Subcutaneous adipose tissue (tissue), 3 donors: ENCODE measurements around a stretch of chr10.

- PRO-cap: no peak
- RAMPAGE, long total RNA, 3 experiments: no peak in any of the 3 experiments
Measured at GRCh38 chr10:11610276-11610526, 1.2 kb downstream of the USP6NL start.

DNA sequence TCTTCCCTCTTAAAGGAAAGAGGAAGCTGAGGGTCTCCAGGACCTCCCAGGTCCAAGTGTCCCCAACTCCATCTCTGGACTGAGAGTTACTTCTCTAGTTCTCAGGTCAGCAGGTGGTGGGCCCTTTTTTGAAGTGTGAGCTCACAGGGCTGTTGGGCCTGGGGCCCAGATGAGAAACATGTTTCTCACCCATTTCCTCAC is 38.0 kb upstream of the USP6NL start:
- PRO-cap: no peak
- RAMPAGE, long total RNA, 3 experiments: no peak in any of the 3 experiments

DNA sequence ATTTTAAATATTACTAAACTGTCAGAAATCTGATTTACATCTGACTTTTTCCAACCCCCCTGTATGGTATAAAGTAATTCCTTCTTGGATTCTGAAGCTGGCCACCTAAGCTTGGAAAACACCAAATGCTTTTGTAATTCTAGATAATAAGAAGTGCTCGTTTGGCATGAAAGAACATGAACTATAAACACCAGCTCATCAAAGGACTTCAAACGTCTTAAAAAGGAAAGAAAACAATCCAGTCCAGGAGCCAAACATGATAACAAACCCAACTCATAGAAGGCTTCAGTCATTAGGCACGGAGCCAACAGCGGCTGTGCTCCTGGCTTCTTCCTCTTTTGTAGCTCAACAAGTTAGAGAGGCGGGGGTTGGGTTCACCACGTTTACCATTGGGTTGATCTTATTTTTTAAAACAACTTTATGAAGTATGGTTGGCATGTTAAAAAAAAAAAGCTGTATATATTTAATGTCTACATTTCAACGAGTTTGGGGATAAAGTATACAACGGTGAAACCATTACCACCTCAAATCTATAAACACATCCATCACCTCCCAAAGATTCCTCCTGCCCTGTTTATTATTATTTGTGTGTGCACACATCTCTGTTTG is 56.3 kb upstream of the ECHDC3 start:
- PRO-cap: no peak
- RAMPAGE, long total RNA, 3 experiments: no peak in any of the 3 experiments

- PRO-cap: no peak
- RAMPAGE, long total RNA, 3 experiments: no peak in any of the 3 experiments
Measured at GRCh38 chr10:11719982-11720396, 22.2 kb upstream of the ECHDC3 start.

- PRO-cap: no peak
- RAMPAGE, long total RNA, 3 experiments: no peak in any of the 3 experiments
Measured at GRCh38 chr10:11824217-11825464, 1.5 kb downstream of the PROSER2 start.

DNA sequence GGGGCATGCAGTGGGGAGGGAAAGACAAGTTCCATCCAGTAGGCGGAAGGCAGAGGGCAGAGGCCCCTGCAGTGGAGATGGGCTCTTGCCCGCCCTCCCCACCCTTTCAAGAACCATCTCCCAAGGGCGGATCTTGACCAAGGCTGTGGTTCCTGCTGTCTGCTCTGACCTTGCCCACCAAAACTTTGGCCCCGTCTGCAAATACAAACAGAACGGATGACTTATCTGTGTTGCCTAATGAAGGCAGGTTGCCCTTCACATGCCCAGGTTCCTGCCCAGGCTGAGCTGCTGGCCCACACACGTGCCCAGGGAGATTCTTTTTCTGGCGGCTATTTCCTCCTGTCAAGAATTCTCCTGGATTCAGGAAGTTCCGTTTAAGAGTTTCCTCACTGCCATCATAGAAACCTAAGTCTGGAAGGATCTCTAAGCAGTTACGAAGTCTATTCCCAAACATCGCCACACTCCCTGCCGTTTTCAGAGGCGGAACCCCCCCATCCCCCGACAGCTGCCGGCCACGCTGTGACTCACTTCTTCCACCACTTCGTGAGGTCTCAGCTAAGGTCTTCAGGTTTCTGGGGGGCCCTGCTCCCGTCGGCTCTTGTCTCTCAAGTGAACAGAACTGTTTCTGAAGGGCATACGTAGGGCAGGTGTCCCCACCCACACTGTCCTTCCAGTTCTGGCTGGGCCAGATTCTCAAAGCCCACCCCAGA is 78.4 kb downstream of the PROSER2 start:
- PRO-cap: no peak
- RAMPAGE, long total RNA, 3 experiments: no peak in any of the 3 experiments

- PRO-cap: no peak
- RAMPAGE, long total RNA, 3 experiments: no peak in any of the 3 experiments
Measured at GRCh38 chr10:11916041-11916404, 92.9 kb downstream of the PROSER2 start.

DNA sequence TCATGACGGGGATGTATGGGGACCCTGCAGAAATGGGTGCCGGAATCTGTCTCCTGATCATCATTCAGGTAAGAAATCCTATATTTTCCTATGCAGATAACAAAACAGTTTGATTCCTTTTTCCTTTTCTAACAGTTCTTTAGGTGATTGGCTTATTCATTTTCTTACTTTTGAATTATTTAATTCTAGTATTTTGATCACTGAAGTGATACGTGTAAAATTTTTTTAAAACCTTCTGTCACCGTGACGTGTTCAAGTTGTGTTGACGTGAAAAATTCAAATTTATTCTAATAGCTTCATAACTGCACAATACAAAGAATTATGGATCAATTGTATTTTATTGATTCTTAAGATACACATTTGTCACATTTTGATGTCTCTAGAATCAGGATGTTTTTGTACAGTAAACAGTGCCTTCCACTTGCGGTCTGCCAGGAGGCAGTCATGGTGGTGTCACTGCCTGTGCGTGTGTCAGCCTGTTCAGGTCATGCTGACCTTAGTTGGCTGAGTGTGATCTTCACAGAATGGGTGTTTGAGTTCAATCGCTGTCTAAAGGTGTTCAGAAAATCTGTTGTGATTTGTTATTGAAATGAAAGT is 20.5 kb downstream of the SEC61A2 start:
- PRO-cap: no peak
- RAMPAGE, long total RNA, 3 experiments: no peak in any of the 3 experiments

GRCh38 chr10:12250142-12250809 is 54.3 kb downstream of the CDC123 start:
- PRO-cap: no peak
- RAMPAGE, long total RNA, 3 experiments: no peak in any of the 3 experiments

GRCh38 chr10:12393308-12393947 is 44.1 kb downstream of the CAMK1D start:
- PRO-cap: no peak
- RAMPAGE, long total RNA, 3 experiments: no peak in any of the 3 experiments

DNA sequence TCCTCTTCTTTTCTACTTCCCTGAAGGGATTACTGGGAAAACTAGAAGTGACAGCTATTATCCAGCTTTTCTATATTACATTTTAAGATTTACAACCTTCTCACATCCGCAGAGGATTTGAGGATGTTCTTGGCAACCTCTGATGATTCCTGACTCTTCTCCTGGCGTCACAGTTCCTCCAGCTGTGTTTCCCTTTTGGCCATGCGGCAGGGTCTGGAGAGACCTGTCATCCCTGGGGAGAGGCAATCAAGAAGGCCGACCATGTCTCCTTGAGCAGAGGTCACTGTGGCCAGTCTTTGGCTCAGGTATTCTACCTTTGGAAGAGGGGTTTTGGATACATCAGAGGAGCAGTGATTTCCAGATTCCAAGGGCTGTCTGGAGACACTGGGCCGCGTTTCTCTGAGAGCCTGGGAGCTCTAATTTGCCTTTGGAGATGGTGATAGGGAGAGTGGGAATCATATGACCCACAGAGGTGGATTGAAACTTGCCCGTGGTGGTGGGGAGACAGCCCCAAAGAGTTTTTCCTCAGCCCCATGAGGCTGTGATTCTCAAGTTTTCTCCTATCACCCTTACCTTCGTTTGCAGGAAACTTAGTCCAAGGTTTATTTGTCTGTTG is 82.5 kb downstream of the CAMK1D start:
- PRO-cap: no peak
- RAMPAGE, long total RNA, 3 experiments: no peak in any of the 3 experiments

DNA sequence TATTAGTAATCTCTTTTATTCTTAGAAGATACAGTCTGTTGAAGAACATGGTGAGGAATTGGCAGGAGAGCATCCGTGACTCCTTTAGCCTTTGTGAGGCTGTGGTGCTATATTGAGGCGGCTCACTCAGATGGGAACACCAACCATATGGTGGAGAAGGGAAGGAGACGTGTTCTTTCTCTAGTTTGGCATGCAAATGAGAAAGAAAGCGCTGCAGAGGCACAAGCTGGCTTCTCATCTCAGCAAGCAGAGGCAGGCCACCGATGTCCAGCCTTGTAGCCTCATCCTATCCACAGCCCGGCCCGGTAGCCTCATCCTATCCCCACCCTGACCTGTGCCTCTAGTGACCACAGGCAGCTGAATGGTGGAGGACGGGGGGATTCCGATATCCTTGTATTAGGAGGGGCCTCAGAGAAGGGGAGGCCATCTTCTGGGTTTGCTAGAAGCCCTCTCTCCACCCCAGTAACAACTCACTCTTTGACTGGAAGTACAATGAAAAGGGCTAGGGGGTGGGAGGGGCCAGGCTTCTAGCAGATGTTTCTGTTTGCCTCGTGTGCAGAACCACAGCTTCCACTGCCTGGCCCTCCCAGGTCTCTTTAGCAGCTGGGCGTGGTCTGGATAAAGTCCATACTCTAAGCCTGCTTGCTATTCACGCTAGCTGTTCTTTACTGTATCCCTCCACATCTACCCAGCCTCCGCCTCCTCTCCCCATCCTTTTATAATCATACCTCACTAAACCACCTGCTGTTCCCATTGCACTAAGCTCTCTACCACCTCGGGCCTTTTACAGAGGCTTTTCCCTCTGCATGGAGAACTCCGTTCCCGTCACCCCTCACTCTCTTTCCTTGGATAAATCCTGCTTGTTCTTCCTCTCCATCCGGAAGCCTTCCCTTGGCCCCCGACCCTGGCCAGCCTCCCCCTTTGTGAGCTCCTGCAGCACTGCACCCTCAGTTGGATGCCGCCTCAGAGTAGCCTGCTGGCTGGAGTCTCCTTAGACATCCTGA is 288.6 kb downstream of the CAMK1D start:
- PRO-cap: no peak
- RAMPAGE, long total RNA, 3 experiments: no peak in any of the 3 experiments

DNA sequence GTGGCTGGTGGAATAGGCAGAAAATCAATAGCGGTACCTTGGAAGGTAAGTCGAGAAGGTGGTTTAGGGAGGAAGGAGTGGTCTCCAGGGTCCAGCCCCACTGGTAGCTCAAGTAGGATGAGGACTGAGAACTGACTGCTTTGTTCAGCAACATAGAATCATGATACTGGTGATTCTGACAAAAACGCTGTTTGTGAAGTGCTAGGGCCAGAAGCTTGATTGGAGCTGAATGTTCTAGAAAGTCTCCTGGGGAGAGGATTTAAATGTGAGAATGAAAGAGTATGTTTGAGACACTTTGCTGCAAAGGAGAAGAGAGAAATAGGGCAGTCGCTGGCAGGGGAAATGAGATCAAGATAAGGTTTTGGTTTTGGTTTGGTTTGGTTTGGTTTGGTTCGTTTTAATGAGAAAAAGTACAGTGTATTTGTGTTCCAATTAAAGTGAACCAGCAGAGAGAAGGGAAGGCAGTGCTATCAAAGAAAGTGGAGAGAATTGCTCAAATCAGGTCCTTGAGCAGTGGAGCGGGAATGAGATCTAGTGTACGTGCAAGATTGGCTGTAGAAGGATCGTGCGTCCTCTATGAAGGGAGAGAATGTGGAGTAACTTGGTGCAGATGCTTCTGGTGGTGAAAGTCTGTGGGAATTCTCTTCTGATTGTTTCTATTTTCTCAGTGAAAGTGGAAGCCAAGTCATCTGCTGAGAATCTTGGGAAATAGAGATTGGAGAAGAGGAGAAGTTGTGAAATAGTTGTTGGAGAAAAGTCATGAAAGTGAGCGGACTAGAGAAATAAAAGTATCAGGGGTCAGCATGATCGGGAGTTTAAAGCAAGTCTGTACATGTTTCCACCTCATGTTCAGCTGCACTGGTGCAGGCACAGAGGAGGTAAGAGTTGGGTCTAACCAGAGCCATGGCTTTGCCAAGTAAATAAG is 270.6 kb downstream of the CCDC3 start:
- PRO-cap: bidirectional peak, plus-strand start at position 781 of the sequence, minus-strand start at position 591 of the sequence
- RAMPAGE, long total RNA, 3 experiments: start-site peak on the plus strand in 1 of 3 experiments, centred at position 795 of the sequence, 26 reads per replicate

DNA sequence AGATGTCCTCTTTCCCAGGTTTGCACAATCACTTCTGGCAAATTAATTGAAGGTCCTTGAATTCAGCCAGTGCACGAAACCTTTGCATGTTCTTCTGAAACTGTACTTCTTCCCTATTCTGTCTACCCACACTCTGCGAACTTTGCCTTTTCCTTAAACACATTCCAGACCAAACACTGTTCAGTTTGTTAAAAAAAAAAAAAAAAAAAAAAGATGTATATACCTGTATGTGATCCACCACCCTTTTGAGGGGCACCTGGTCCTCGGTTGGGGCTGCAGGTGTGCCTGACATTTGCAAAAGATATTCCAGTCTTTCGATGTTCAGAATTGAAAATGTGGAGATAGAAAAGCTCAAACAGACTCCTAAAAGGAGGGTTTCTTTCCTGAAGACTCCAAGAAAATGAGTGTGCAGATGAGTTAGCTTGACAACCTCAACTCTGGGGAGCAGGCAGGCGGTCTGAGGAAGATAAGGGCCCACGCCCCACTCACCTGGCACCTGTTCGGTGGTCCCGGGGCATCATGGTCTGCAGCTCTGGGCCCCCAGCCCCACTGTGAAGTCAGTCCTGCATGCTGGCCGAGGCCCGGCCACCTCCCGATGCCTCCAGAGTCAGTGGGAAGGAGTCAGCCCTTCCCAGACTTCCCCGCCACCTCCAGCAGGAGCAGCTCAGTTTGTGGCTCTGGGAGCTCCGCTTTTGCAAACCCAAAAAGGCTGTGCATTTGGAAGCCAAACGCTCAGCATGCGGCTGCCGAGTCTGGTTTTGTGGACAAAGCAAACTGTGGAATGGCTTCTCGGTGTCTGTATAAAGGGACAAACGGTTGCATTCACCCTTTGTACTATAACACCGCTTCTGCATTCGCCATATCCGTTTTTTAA is 167.5 kb downstream of the CCDC3 start:
- PRO-cap: no peak
- RAMPAGE, long total RNA, 3 experiments: no peak in any of the 3 experiments

DNA sequence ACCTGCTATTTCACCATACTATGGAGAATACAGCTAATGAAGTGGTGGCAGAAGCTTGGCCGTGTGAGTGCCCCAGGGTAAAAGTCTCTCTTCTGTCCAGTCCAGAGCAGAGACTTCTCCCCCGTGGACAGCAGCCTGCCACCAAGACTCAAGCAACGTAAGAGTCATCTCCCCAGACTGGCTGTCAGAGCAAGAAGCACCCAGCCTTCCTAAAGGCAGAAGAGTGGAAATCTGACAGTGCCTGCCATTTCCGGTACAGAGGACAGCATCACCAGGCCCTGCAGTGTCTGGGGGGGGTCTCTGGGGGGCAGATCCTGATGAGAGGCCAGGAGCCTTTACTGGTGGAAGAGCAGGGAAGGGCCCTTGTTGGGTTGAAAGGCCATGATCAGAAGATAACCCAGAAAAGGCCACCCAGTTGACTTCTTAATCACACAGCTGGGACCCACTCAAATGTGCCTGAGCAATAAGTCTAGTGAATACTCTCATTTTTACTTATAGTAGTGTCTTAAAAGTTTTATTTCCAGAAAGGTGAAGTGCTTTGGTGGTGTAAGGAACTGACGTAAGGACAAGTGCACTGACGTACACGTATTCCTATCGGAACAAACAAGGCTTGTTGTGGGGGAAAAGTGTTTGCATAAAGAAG is 104.6 kb downstream of the CCDC3 start:
- PRO-cap: no peak
- RAMPAGE, long total RNA, 3 experiments: no peak in any of the 3 experiments

GRCh38 chr10:13161755-13162419 is 529 bp downstream of the MCM10 start:
- PRO-cap: no peak
- RAMPAGE, long total RNA, 3 experiments: no peak in any of the 3 experiments

DNA sequence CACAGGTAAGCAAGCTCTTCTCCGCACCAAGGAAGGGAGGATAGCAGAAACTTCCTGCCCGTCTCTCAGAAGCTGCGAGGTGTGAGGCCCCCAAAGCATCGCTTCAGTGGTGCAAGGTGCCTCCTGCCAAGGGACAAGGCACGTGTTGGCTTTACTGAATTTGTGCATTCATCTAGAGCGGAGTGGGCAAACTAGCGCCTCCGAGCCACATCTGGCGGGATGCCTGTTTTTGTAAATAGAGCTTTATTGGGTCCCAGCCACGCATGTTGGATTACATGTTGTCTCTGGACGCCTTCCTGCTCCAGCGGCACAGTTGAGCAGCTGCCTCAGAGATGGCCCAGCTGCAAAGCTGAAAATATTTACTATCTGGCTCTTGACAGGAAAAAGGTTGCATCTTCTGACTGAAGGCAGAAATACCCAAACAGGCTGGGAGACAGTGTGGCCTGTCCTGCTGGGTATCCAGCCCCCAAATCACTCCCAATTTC is 27.6 kb downstream of the PHYH start:
- PRO-cap: no peak
- RAMPAGE, long total RNA, 3 experiments: no peak in any of the 3 experiments

GRCh38 chr10:13288080-13288711 is 11.7 kb downstream of the PHYH start:
- PRO-cap: no peak
- RAMPAGE, long total RNA, 3 experiments: start-site peak on the minus strand in 1 of 3 experiments, at chr10:13288360-13288431 at its widest, 23 reads per replicate

- PRO-cap: no peak
- RAMPAGE, long total RNA, 3 experiments: no peak in any of the 3 experiments
Measured at GRCh38 chr10:13496368-13497264, 32.2 kb downstream of the BEND7 start.

GRCh38 chr10:13632298-13632803 is 45.6 kb downstream of the PRPF18 start:
- PRO-cap: no peak
- RAMPAGE, long total RNA, 3 experiments: no peak in any of the 3 experiments